AG08470 (cell line): Measurements from ENCODE around the genes ELF5 and PRR5L.

- RRBS, result no CpG with 5 or more reads among the region's 7 CpGs
These were observed 106.9 kb downstream of the ABTB2 start for GRCh38 chr11:34250659-34251515.

DNA sequence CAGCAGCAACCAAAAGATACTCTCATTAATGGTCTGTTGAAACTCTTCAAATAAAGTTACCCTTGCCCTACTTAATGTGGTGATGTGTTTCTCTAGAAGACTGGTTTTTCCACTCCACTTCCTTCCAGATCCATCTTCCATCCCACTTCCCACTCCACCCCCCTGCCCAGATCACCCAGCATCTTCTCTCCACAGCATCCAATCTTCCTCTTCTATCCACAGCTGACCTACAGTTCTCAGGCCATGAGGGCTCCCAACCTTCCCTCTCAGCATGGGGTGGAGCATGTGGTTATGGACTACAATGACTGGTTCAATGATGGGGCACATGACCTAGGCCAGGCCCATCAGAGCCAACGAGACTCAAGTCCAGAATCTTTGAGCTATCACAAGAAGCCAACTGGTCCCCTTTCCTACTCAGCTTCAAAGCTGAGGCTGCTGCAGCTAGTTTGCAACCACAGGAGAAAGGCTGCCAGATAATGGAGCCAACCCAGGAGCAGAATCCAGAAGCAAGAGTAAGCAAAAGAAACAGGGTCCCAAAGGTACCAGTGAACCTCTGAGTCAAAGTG is 28.5 kb downstream of the ABTB2 start:
- RRBS, result no CpG with 5 or more reads among the region's 1 CpG

DNA sequence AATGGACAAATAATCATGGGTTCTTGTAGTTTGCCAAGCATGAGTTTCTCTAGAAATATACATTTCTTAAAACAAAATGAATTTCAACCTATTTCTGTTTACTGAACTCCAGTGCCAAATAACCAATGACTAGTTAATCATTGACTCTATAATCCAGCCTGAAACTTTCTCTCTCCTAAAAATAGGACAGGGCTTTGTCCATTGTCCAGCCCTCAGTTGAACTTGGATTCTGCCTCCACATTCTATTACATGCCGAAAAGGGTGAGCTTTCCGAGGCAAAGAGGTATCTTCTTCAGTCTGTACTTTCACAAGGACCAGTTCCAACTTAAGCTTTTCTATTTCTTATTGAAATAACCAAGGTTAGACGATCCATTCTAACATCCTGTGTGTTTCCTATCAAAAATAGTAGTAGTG is 23.2 kb upstream of the CAT start:
- RRBS, result no CpG with 5 or more reads among the region's 3 CpGs

GRCh38 chr11:34513490-34514331 is at the start of gene ELF5:
Gene ELF5, minus strand, starts transcription at chr11:34513794.
- RRBS, result no CpG with 5 or more reads among the region's 24 CpGs

- RRBS, result no CpG with 5 or more reads among the region's 3 CpGs
These were observed 38.8 kb upstream of the ELF5 start for GRCh38 chr11:34552457-34552769.

GRCh38 chr11:34600168-34601219 is 20.4 kb upstream of the EHF start:
- RRBS, result no CpG with 5 or more reads among the region's 12 CpGs

GRCh38 chr11:34667927-34668341 is 47.0 kb downstream of the EHF start:
- RRBS, result no CpG with 5 or more reads among the region's 1 CpG

DNA sequence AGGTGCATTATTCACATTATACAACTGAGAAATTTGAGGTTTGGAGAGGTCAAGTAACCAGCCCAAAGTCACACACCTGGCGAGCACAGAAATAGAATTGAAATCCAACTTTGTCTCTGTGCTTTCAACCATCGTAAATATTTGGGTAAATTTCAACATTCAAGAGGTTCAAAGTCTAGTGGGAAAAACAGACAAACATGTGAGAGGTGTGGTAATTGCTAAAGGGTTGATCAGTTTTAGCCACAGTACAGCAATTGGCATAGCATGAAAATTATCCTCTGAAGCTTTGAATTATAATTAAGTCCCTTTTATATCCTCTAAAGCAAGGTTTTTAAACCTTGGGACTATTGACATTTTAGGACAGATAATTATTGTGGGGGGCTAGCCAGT is 131.6 kb downstream of the APIP start:
- RRBS, result no CpG with 5 or more reads among the region's 2 CpGs

DNA sequence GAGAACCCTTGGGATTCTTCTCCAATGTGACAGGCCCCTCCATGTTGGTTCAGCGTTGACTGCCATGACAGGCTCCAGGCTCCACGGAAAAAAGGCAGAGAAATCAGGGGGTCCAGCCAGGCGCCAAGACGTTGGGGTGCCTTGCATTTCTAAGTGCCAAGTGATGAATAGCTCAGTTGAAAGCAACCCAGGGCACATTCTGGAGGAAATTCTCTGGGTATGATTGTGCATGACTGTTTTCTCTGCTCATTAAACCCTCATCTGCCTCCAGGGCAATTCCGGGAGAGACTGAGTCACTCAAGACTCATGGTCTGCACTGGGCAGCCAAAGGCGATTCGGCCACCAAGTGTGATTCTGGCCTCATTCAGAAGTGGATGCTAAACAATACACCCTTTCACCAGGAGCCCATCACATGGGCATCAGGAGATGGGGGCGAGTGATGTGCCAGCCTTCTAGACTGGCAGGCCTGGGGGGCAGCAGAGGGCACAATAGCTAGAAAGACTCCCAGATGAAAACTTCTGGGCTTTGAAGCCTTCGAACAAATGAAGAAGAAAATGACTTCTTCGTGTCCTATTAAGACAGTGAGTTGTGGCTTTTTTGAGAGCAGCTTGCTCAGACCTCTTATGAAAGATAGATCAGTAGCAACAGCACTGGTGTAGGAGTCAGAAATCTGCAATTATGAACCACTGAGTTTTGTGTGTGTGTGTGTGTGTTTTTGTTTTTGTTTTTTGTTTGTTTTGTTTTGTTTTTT is 27.8 kb downstream of the CD44 start:
- RRBS, result no CpG with 5 or more reads among the region's 10 CpGs

DNA sequence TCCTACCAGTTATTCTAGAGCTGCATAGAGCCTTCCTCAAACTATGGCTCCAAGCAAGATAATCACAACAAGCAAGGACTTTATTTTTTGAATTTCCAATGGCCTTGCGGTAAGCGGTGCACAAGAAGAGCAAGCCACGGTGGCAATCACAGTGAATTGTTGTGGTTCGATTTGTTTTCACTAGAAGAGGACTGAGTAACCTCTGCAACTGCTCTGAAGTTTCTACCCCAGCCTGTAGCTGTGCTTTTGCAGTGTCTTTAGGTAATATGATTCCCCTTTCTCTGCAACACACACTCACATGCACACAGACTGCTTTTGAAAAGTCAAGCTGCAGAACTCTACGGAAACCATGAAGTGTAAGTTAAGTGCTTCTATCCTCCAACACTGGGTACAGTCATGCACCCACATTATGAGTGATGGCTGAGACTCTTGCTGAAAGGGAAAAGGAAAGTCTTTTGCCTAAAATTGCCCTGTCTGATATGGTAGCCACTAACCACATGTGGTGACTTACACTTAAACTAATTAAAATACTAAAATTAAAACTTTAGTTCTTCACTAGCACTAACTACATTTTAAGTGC is 38.4 kb downstream of the CD44 start:
- RRBS, result no CpG with 5 or more reads among the region's 5 CpGs

GRCh38 chr11:35177889-35178263 is 38.9 kb downstream of the CD44 start:
- RRBS, result no CpG with 5 or more reads among the region's 1 CpG

DNA sequence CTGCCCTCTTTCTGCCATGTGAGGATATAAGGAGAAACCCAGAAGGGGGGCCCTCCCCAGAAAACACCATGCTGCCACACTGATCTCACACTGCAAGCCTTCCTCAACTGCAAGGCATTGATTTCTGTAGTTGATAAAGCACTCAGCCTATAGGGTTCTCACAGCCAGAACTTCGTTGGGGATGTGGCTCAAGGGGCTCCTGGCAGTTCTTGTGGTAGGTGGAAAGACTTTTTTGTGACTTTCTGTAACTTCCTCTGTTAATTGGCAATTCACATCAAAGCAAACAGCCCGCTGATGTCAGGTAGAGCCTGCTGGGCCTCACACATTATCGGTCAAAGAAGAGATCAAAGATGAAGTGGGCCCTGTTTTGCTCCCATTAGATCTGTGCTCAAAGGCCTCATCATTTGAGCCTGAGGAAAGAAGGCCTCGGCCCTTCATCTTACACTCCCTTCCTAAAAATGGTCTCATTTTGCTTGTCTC is 109.0 kb downstream of the CD44 start:
- RRBS, result no CpG with 5 or more reads among the region's 4 CpGs

DNA sequence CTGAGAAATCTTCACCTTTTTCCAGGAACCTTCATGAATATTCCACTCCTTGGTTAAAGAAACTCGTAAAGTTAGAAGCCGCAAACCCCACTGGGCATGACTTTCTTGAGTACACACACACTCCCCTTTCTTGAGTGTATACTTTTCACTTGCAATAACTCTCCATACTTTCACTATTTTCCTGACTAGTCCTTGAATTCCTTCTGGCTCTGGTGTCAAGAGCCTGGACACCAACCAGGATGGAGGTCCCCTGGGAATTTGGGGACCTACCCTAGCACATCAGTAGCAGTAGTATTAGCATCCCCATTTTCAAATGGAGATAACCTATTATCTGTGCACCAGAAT is 76.0 kb downstream of the SLC1A2 start:
- RRBS, result no CpG with 5 or more reads among the region's 2 CpGs

DNA sequence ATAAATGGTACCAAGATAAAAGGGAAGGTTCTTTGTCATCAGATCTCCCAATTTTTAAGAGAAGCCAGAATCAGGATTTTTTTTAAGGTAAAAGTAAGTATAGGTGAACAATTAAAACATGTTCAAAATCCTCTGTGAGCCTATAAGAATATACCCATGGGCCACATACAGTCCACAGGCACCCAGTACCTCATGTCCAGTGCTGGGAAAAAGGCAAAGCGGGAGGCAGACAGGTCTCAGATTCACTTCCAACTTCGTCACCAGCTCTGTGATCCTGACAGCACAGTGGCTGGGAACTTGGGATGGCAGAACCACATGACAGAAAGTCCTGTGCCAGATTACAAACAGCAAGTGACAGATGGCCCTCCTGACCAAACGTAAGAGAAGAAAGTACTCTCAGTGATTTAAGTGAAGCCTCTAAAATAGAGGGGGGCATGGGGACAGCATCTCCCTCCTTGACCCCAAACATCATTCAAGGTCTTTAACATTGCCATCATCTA is 5.8 kb downstream of the SLC1A2 start:
- RRBS, result no CpG with 5 or more reads among the region's 3 CpGs

GRCh38 chr11:35418045-35418740 is 1.2 kb downstream of the SLC1A2 start:
- RRBS, result 10% methylated on average over 8 of the region's 30 CpGs

- RRBS, result 2% methylated on average over 47 of the region's 105 CpGs
These were observed 637 bp downstream of the FJX1 start for GRCh38 chr11:35618685-35619508.

- RRBS, result 2% methylated on average over 23 of the region's 50 CpGs
These were observed 1.3 kb downstream of the FJX1 start for GRCh38 chr11:35619509-35620000.

- RRBS, result no CpG with 5 or more reads among the region's 7 CpGs
These were observed at the start of gene PRR5L for GRCh38 chr11:36295877-36296382. Gene PRR5L, plus strand, starts transcription at chr11:36296288.

- RRBS, result no CpG with 5 or more reads among the region's 11 CpGs
These were observed 49.0 kb downstream of the PRR5L start for GRCh38 chr11:36345040-36345509.

DNA sequence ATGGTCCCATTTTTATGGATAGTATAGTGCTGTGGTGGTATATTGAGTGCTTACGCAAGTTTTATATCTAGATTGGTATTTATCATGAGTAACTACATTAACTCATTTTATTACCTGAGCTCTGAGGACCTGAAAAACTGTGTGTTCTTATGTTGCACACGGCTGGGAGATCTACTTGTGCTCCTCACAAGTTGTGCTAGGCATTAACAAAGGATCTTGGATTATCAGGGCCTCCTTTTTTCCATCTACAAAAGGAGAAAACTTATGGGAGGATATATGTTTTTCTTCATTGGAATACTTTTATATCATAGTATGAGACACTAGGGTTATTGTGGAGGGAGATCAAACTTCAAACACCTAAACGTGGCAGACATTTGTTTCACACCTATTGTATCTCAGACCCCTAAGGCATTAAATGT is 75.3 kb downstream of the PRR5L start:
- RRBS, result no CpG with 5 or more reads among the region's 3 CpGs